HGPS cell (cell line): ENCODE measurements around the genes B3GAT3, C11orf98, TMEM179B, SLC22A24 and SLC22A25.

- RRBS, result 3% methylated on average over 11 of the region's 38 CpGs
Measured at GRCh38 chr11:62542748-62543766, 3.5 kb downstream of the AHNAK start.

- RRBS, result no CpG with 5 or more reads among the region's 7 CpGs
Measured at GRCh38 chr11:62547778-62548335, 1.3 kb upstream of the AHNAK start.

- RRBS, result no CpG with 5 or more reads among the region's 18 CpGs
Measured at GRCh38 chr11:62548568-62549401, 2.2 kb upstream of the AHNAK start.

- RRBS, result no CpG with 5 or more reads among the region's 3 CpGs
Measured at GRCh38 chr11:62557427-62557832, 10.8 kb upstream of the AHNAK start.

DNA sequence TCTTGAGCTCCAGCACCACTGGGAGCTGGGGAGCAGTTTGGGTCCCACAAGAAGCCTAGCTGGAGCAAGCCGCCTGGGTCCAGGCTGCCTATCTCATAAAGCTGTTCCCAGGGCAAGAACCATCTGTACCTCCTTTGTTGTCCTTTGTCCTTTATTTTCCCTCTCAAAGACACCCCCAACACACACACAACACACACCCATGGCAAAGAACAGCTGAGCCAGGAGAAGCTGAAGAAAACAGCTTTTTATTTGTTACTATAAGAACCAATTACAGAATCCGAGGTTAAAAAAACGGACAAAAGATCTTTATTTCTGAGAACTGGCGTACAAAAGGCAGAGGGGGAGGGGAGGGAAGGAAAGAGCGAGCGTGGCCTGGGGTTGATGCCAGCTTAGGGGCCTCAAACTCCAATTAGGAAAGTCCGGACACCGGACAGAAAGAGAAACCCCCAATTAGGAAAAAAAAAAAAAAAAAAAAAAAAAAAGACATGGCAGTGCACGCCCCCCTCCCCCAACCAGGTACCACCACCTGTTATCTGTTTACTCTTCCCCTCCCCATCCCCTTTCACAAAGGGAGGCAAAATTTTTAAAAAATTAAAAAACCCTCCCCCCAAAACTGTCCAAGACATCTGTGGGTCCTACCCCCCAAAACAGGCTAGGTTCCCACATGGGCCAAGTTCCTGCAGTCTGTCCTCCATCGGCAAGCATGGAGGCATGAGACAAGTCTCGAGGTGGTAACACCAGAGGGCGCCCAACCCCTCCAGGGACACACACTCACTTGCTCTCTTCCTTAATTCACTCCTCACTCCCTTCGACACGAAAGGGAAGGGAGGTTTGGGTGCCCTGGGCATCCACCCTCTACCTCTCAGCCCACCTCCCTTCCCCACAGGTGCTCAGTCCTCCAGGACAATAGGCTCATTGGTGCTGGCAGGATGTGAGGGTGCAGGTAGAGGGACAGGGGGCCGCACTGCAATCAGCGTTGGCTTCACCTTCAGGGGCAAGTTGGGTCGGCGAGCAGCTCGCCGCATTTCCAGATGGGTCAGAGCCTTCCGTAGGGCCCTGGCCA is 2.0 kb upstream of the TUT1 start:
- RRBS, result no CpG with 5 or more reads among the region's 21 CpGs

GRCh38 chr11:62603127-62603369 is 1.4 kb upstream of the MTA2 start:
- RRBS, result no CpG with 5 or more reads among the region's 11 CpGs

DNA sequence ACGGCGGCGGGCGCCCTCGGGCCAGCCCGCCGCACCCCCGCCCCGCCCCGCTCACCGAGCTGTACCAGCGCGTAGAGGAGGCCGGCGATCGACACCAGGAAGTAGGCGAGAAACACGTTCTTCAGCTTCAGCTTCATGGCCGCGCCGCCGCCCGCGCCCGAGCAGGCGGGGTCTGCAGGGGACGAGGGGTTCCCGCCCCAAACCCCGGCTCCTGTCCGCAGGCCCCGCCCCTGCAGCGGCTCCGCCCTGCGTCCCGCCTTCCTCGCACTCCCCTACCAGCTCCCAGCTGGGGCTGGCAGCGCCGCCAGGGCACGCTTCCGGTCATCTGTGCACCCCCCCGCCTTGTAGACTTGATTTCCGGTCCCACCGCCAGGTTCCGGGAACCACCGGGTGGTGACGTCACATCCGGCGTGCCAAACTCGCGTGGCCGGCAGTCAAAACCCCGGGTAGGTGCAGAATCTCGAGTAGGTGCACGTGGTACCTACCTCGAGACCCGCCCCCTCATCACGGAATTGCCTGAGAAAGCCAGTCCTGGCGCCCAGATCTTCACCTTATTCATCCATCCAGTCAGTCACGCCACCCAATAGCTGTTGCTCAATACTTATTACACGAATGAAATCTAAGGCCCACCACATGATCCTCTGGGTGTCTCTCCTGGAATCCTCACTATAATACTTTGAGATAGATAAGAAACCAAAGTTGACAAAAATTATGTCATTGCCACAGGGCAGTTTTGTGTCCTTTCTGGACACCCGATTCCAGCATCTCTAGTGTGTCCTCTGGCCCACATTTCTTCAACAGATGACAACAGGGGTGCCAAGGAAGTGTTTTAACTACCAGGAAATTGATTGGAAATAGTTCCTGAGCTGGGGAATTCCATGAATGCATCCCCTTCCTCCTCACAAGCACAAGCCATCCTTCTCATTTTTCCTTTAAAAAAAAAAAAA is at the start of gene B3GAT3:
Gene B3GAT3 (minus strand): TSS at position 176 of the 947 bp plus-strand sequence.
- RRBS, result 3% methylated on average over 14 of the region's 61 CpGs

- RRBS, result under 1% methylated on average over 16 of the region's 32 CpGs
Measured at GRCh38 chr11:62665025-62665371, at the start of gene C11orf98. Gene C11orf98, minus strand, starts transcription at chr11:62665210.

DNA sequence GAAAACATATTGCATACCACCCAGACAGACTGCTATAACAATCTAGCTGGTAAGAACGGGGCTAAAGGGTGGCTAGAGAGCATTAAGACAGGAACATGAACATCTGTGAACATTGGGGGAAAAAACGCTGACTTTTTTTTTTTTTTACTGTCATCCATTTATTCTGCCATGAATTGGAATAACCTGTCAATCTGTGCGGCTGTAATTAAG is 657 bp downstream of the TTC9C start:
- RRBS, result no CpG with 5 or more reads among the region's 3 CpGs

DNA sequence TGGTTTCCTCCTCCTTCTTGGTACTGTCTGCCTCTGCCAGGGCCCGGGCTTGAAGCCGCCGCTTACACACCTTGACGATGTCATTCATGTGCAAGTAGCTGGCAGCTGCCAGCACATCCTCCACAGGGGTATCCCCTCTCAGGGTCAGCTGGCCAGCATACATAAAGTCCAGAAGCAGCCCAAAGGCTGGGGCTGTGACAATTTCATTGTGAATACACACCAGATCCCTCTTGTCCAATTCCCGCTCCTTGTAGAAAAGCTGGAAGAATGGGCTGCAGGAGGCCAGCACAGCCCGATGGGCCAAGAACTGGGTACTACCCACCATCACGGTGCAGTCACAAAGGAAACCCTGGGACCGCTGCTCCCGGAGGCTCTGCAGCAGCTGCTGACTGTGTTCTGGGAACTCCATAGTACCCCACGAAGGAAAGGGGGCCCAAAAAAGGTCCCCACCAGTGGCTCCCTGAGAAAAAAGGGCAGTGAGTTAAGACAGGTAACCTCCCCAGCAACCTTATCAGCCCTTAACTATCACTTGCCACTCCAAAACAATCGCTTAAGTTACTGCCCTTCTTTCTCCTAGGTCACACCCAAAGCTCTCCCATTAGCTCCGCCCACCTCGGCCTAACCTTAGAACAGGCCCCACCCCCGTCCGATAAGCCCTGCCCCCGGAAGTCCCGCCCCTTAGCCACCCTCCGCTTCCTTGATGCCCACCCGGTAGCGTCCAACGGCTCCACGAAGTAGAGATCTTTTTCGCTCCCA is 526 bp downstream of the ZBTB3 start:
- RRBS, result 3% methylated on average over 4 of the region's 23 CpGs

GRCh38 chr11:62786288-62787082 is 717 bp upstream of the TMEM179B start:
- RRBS, result 2% methylated on average over 42 of the region's 63 CpGs

DNA sequence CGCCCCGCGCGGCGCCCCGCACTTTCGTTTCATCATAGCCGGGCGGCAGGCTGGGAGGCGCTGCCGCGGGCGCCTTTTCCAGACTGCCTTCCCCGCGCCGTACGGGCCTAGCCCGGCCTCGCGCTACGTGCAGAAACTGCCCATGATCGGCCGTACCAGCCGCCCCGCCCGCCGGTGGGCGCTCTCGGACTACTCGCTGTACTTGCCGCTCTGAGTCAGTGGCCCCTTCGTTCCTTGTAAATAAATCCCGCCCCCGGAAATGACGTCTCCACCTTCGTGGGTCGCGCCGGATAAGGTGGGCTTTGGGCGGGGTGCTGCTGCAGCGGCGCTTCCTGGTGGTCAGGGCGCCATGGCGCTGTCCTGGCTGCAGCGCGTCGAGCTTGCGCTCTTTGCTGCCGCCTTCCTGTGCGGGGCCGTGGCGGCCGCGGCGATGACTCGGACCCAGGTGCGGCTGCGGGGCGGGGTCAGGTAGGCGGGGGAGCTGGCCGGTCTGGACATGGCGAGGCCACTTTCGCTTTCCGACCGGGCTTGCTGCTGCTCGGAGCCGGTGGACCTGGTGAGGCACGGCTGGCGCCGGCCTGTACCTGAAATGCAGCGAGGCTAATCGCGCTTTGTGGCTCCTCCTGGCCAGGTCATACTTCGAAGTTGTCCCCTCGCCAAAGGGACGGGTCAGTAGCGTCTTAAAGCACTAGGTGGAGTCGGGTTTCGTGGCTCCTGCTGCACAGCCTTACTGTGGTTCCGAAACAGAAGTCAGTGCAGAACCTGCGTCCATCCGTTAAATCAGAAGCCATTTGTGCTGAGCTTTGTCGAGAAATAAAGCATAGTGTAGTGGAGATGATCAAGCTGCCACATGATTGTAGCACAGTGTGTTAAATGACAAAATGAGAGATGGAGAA is at the start of gene TMEM179B:
Gene TMEM179B (plus strand): TSS at position 320 of the 896 bp plus-strand sequence.
- RRBS, result under 1% methylated on average over 38 of the region's 83 CpGs

DNA sequence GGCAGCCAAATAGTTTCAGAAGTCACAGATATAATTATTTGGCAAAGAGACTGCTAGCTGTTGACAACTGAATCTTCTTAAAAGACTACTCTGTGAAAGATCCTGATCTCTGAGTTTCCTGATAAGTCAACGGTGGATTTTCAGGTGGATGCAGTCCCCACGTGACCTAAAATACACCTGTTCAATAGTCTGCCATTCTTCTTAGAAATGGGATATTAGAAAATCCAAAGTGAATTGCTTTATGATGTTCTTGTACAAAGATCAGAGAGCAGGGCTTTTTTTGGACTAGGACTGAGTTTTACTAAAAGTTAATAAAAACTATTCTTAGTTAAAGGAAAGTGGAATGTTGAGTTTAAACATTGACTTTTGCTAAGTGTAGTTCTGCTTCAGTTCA is at the start of gene SLC22A24:
Gene SLC22A24 (minus strand): TSS at position 238 of the 394 bp plus-strand sequence.
- RRBS, result no CpG with 5 or more reads among the region's 2 CpGs

DNA sequence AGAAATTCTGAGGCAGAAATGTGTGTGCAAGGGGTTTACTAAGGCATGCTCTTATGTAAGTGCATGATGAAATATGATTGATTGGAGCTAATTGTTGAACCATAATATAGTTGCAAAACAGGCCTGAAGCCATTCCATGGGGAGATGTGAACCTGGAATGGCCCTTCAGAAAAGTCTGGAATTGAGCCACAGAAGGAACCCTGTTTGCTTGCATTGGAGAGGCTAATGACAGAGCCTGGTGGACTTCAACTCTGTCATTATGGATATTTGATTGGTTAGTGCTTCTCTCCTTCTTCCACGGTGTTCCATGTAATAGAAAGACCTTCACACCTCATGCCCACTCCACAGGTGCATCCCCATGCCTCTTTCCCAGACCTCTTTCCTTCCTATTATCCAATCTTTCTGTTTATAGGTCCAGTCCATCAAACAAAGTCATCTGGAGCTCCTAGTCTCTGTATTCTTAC is 2.3 kb downstream of the SLC22A25 start:
- RRBS, result no CpG with 5 or more reads among the region's 1 CpG

- RRBS, result no CpG with 5 or more reads among the region's 12 CpGs
Measured at GRCh38 chr11:63243432-63244269, at the start of gene SLC22A25. Gene SLC22A25, minus strand, starts transcription at chr11:63243599.

GRCh38 chr11:63489858-63490165 is 1.2 kb downstream of the PLAAT5 start:
- RRBS, result no CpG with 5 or more reads among the region's 4 CpGs

GRCh38 chr11:63577586-63577884 is 14.4 kb upstream of the PLAAT2 start:
- RRBS, result no CpG with 5 or more reads among the region's 6 CpGs

GRCh38 chr11:63626428-63627385 is 12.5 kb upstream of the PLAAT3 start:
- RRBS, result no CpG with 5 or more reads among the region's 4 CpGs

DNA sequence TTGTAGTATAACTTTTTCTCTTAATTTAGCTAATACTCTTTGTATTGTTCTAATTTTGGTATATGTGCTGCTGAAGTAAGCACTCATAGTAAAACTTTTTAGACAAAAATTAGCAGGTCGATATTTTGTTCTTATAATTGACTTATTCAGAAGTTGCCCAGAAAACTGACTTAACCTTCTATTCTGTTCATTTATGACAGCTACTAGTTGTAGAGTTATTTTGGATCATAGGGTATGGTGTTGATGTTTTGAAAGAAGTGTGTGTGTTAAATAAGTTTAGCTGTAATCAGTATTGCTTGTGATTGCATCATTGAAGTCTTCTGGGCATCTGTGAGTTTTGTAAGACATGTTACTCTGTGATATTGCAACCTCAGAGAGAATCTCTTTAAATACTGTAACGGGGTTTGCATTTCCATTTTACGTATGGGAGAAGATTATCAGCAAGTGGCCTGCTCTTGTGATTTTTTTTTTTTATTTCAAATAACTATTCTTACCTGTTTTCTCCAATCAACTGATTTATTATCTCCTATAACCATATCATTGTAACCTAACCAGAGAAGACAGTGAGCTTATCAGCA is 7.9 kb downstream of the RTN3 start:
- RRBS, result no CpG with 5 or more reads among the region's 3 CpGs